Stomach (tissue), 7 donors: ENCODE measurements around a stretch of chr3.

DNA sequence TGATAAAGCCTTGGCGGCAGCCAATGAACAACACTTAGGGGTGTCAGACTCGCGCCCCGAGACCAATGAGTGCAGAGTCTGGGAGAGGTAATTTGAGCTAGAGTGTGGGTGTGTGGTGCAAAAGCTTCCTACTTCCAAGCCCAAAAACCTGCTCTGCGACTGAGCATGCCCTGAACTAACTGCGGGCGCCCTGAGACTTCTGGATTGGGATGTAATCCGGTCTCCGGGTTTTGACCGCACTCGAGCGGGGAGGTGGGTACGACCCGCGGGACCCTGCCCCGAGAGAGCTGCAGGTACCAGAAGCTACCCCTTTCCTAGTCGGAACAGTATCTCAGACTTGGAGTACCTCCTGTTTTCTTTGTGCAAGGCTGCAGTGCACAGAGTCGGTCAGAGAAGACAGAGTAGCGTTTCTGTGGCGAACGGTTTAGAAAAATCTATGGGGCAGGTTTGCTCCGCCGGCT lies 696 bp upstream of the RAP2B start:
- PRO-cap, result bidirectional peak, plus-strand start at position 100 of the sequence, minus-strand start outside the sequence; bidirectional peak, plus-strand start at position 137 of the sequence, minus-strand start at position 150 of the sequence
- RAMPAGE, long total RNA, 5 experiments, result no peak in any of the 5 experiments
- RRBS, result no CpG with 5 or more reads among the region's 23 CpGs

- PRO-cap, result no peak
- RAMPAGE, long total RNA, 5 experiments, result no peak in any of the 5 experiments
- RRBS, result no CpG with 5 or more reads among the region's 3 CpGs
These were observed 85.5 kb downstream of the RAP2B start for GRCh38 chr3:153247593-153247823.

DNA sequence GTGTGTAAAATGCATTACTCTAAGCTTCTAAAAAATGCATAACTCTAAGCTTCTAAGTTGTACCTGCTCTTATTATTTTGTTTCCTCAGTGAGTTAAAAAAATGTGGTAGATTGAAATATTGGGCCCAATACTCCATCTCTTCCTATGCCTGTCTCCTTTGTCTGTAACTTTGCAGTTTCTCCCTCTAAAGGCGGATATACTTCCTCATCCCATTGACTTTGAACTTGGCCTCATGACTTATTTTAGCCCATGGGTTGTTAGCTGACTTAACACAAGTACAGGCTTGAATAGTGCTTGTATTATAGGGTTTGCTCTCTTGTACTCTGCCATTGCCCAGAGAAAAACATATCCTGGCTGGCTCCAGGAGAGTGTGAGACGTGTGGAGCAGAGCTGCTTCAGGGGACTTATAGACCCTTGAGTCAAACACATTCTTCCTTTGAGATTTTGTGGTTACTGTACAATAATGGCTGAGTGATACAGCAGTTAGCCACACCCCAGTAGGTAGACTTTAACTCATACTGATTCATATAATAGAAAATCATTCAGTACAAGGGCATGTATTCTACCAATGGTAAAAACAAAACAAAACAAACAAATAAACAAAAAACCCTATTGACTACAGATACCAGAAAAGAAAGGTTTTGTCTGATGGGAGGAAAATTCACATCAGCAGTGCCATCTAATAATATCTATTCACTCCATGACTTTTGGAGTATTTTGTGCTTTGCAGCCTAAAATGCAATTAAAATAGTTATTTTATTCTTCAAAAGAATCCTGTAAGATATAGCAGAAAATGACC lies 124.0 kb downstream of the RAP2B start:
- PRO-cap, result no peak
- RAMPAGE, long total RNA, 5 experiments, result no peak in any of the 5 experiments
- RRBS, result no CpG with 5 or more reads among the region's 2 CpGs

GRCh38 chr3:153506544-153507181 lies 344.6 kb downstream of the RAP2B start:
- PRO-cap, result no peak
- RAMPAGE, long total RNA, 5 experiments, result no peak in any of the 5 experiments
- RRBS, result no CpG with 5 or more reads among the region's 26 CpGs

DNA sequence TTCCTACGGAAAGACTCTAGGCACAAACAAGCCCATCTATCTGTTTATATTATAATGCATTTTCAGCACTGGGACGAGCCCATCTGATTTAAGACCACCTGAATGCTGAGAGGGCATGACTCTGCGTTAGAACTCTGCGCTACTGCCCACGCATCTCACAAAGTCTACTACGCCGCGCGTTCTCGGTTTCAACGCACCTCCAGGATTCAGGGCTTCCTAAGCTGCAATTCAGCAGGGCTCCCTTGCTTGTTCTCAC lies 387 bp upstream of the ARHGEF26 start:
- PRO-cap, result no peak
- RAMPAGE, long total RNA, 5 experiments, result no peak in any of the 5 experiments
- RRBS, result no CpG with 5 or more reads among the region's 11 CpGs

GRCh38 chr3:155364547-155364817 lies 71.0 kb upstream of the STRIT1 start:
- PRO-cap, result no peak
- RAMPAGE, long total RNA, 5 experiments, result no peak in any of the 5 experiments
- RRBS, result no CpG with 5 or more reads among the region's 2 CpGs

GRCh38 chr3:155646587-155647305 lies 98.1 kb downstream of the PLCH1 start:
- PRO-cap, result unidirectional peak, minus-strand start at chr3:155646803; unidirectional peak, plus-strand start at chr3:155647139
- RAMPAGE, long total RNA, 5 experiments, result start-site peak on the minus strand in 3 of 5 experiments, at chr3:155646779-155647257 at its widest, 11 to 47 reads per replicate
- RRBS, result no CpG with 5 or more reads among the region's 4 CpGs

- PRO-cap, result no peak
- RAMPAGE, long total RNA, 5 experiments, result no peak in any of the 5 experiments
- RRBS, result 8% methylated on average over 4 of the region's 35 CpGs
These were observed 170.6 kb downstream of the KCNAB1 start for GRCh38 chr3:156290726-156291588.

DNA sequence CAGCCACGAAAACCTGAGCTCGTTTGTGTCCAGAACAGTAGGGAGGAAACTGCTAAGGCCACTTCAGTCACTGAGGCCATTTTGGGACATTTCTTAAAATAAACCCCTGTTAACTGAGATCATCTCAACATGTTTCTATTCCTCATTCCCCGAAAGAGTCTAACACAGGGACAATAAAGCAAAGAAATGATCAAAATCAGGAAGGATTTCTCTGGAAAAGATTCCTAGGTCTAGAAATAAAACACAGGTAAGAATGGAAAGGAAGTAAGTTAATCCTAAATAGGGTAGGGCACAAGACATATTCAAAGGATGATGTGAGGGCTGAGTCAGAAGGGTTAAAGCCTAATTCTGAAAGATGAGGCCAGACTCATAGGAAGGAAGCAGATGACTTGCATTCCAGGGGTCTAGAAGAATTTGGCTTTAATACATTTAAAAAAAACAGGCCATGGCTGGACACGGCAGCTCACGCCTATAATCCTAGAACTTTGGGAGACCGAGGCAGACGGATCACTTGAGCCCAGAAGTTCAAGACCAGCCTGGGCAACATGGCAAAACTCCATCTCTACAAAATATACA lies 3.3 kb downstream of the SSR3 start:
- PRO-cap, result no peak
- RAMPAGE, long total RNA, 5 experiments, result no peak in any of the 5 experiments
- RRBS, result no CpG with 5 or more reads among the region's 7 CpGs

DNA sequence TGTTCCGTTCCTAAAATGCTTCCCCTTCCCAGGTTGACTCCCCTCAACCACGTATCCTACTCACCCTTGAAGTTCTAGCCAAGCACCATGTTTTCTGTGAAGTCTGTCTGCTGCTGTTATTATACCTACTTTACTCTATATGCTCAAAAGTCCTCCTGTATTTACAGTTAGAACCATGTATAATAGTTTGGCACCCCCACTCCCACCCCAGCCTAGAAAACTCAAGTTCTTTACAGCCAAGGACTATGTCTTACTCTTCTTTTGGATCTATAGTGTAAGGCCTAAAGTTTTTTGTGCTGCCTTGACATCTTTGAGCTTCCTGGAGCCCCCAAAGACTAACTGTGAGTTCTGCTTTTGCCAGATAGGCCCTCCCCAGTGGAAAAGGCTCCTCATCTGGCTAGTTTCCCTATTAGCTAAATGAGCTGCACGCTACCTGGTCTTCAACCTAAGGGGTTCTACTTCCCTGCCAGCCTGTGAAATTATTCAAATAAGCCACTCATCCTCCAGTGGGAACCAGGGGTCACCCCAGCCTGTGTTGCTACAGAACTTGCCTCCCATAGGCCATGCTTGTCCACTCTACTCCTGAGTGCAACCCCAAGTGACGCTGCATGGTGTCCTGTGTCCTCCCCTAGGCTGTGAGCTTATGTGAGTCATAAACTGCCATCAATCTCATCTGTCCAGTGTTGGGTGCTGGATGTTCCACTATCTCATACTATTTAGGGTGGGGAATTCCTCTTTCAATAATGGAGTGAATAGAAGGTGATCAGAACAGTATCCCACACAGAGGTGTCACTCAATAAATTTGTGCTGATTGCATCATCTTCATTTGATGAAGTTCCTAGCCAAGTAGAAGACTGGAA lies 49.6 kb upstream of the SSR3 start:
- PRO-cap, result no peak
- RAMPAGE, long total RNA, 5 experiments, result no peak in any of the 5 experiments
- RRBS, result no CpG with 5 or more reads among the region's 4 CpGs

GRCh38 chr3:156605408-156606579 lies 50.9 kb upstream of the SSR3 start:
- PRO-cap, result bidirectional peak, plus-strand start at chr3:156606308, minus-strand start at chr3:156606281
- RAMPAGE, long total RNA, 5 experiments, result no peak in any of the 5 experiments
- RRBS, result no CpG with 5 or more reads among the region's 38 CpGs

GRCh38 chr3:156691901-156692566 lies 17.6 kb downstream of the TIPARP start:
- PRO-cap, result no peak
- RAMPAGE, long total RNA, 5 experiments, result start-site peak on the plus strand in 1 of 5 experiments, at chr3:156692402-156692491 at its widest, 6 reads per replicate
- RRBS, result no CpG with 5 or more reads among the region's 2 CpGs

GRCh38 chr3:156825275-156825854 lies 788 bp upstream of the LEKR1 start:
- PRO-cap, result bidirectional peak, plus-strand start at chr3:156825738, minus-strand start at chr3:156825527
- RAMPAGE, long total RNA, 5 experiments, result no peak in any of the 5 experiments
- RRBS, result no CpG with 5 or more reads among the region's 13 CpGs

GRCh38 chr3:157029548-157029835 lies 130.5 kb downstream of the CCNL1 start:
- PRO-cap, result no peak
- RAMPAGE, long total RNA, 5 experiments, result no peak in any of the 5 experiments
- RRBS, result no CpG with 5 or more reads among the region's 2 CpGs

DNA sequence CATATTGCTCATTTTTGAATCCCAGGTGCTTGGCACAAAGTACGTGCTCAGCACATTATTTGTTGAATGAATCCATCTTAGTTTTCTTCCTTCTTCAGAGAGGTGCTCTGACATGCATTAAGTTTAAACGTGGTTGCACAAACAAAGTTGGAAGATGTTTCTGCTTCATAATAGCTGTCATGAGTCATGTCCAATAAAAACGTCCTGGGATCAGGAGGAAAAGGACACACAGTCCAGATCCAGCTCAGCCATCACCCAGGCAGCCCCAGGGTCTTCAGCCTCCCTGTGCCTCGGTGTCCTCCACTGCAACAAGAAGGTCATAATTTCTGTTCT lies 55.5 kb downstream of the CCNL1 start:
- PRO-cap, result no peak
- RAMPAGE, long total RNA, 5 experiments, result no peak in any of the 5 experiments
- RRBS, result no CpG with 5 or more reads among the region's 4 CpGs

- PRO-cap, result no peak
- RAMPAGE, long total RNA, 5 experiments, result no peak in any of the 5 experiments
- RRBS, result 45% methylated on average over 4 of the region's 6 CpGs
These were observed 54.7 kb downstream of the CCNL1 start for GRCh38 chr3:157105233-157105640.

DNA sequence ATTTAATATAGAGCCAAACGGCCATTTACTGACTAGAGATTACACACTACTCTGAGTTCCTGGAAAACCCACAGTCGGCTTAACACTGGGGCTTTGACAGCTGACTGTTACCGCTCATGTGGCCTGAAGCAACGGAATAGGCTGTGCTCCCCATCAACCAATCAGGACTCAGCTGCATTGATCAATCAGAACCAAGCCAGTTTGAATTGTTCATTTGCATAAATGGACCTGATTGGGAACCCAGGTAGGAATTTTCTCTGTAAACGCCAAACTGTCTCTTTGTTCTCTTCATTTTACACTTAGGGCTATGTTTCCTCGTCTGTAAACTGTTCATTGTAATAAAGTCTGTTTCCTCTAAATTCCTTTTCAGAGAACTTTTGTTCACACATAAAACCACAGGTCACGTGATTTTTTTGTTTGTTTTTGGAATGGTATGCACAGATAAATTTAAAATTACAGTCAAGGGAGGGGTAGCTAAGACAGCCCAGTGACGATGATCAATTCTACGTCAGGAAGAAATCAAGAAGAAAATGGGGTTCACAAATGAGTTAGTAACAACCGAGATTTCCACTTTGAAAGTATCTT lies 40.4 kb downstream of the CCNL1 start:
- PRO-cap, result no peak
- RAMPAGE, long total RNA, 5 experiments, result no peak in any of the 5 experiments
- RRBS, result no CpG with 5 or more reads among the region's 10 CpGs

DNA sequence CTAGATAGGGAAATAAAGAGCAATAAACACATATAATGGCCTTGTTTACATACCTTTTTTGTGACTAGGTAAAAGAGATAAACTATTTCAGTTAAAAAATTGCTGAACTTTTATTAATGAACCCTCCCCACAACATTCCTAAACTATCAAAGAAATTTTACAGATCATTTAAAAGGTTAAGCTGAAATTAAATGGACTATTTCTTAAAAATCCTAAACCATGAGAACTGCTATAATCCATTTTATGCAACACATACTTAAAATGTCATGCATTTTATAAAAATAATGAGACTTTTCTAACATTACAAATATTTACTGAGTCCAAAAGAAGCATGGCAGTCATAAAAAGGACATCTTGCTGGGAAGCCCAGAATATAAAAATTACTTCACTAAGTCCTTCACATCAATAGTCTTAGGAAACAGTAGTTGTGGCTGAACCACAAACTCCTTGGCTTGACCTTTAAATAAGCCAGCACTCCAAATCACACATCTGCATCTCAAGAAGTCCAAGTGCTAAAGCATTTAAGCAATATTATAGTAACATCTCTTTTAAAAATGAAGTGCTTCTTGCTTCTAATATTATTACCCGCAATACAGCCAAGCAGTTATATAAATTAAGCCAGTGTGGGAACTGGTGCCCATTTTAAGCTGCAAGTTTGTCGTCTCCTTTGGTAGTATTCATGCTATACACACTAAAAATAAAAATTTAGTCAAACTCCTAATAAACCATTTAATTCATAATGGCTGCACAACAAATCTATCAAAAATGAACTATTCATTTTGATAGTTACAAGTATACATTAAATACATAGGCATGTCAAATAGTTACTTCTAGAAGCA lies 8.8 kb downstream of the CCNL1 start:
- PRO-cap, result no peak
- RAMPAGE, long total RNA, 5 experiments, result start-site peak on the minus strand in 1 of 5 experiments, centred at position 443 of the sequence, 33 reads per replicate
- RRBS, result no CpG with 5 or more reads among the region's 2 CpGs

- PRO-cap, result no peak
- RAMPAGE, long total RNA, 5 experiments, result no peak in any of the 5 experiments
- RRBS, result no CpG with 5 or more reads among the region's 3 CpGs
These were observed 7.4 kb upstream of the CCNL1 start for GRCh38 chr3:157167350-157167811.

DNA sequence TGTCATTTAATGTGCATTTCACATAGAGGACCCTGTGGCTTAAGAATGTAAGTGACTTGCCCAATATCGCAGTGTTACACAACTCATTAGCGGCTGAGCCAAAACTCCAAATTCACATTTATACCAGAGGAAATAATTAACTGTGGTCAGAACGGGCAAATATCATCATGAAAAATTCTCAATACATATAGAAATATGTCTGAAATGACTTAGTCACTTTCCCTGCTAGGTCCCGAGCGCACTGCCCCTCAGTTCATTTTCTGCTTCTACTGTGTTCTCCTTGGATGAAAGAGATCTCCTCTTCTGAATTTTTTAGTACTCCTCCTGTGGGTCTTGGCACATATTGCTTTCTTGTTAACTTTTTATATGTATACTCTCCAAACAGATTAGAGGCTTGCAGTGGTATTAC lies 33.0 kb downstream of the PTX3 start:
- PRO-cap, result no peak
- RAMPAGE, long total RNA, 5 experiments, result no peak in any of the 5 experiments
- RRBS, result no CpG with 5 or more reads among the region's 5 CpGs